Anterior vena cava (tissue), 1 donor: ENCODE results near the gene TMA7B.

- PRO-cap = no peak
Measured at GRCh38 chr22:39573225-39573460, 2.6 kb downstream of the CACNA1I start.

- PRO-cap = no peak
Measured at GRCh38 chr22:39908689-39909301, 7.9 kb downstream of the GRAP2 start.

GRCh38 chr22:39926331-39926830 is 25.5 kb downstream of the GRAP2 start:
- PRO-cap = no peak

DNA sequence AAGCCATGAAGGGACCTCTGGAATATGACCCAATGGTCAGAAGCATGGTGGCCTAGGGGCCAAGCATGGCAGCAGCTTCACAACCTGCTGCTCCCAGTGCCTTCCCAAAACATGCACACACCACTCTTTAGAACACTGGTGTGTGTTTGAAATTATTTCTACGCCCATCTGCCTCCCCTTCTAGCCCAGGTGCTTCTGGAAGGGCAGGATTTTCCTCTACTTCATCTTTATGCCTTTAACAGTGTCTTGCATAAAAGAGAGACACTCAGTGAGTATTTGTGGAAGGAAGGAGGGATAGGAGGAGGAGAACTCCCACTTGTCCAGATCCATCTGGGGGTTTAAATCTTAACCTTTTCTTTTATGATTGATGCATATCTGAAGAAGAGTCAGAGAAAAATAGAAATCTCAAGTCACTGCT is at the start of gene TMA7B:
Gene TMA7B (plus strand): TSS at position 162 of the 418 bp plus-strand sequence.
- PRO-cap = no peak

GRCh38 chr22:39985518-39985991 is 9.2 kb upstream of the FAM83F start:
- PRO-cap = no peak

DNA sequence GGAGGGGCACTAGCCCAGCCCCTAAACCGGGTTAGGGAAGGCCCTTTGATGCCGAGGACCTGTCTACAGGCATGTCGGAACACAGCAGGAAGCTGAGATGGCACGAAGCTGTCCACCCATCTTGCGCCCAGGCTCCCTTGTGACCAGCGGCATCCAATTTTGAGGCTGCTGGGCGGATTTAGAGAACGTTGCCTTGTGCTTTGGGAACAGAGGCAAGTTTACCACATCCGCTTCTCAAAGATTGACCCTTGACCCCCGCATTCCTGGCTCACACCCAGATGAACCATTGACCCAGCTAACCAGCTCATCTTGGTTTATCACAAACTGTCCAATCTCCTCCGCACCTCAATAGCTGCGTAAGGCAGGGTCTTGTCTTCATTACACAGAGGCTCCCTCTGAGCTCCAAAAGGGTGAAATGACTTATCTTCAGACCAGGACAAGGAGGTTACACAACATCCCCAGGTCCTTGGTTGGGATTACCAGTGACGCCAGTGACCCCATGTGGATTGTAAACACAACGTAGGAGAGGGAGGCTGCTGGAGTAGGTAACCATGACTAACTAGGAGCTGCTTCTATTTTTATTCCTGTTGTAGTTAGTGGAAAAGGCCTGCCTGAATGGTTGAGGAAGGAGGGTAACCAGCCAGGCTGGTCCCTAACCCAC is 4.6 kb downstream of the FAM83F start:
- PRO-cap = no peak

GRCh38 chr22:40045075-40046017 is 50.6 kb downstream of the FAM83F start:
- PRO-cap = no peak

DNA sequence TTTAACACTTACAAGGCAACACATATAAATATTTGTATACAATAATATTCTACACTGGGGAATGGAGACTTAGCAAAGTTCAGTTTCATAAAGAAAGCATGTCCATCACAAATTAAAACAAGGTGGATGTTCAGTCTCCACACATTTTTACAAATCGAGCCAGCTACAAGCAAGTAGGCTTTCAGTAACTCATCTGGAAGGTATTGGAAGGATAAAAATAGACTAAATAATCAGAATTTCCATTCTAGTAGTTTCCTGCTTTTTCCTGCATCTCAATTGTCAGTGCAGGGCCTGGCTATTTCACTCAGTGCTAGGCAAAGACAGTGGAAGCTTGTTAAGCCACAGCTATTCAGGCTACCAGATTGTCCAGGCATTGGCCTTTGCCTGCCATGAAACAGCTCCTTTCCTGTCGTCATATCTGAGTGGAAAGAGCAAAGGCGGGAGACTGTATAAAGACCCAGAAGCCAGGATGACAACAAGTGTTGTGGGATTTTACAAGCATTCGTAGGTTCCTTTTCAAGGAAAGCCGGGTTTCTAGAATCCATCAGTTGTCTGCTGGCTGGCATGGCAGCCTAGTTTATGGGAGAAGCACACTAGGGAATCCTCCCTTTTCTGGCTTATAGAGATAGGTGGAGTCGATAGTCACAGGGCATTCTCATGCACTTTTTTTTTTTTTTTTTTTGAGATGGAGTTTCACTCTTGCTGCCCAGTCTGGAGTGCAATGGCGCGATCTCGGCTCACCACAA is 2.1 kb upstream of the TNRC6B start:
- PRO-cap = bidirectional peak, plus-strand start at position 303 of the sequence, minus-strand start at position 156 of the sequence

DNA sequence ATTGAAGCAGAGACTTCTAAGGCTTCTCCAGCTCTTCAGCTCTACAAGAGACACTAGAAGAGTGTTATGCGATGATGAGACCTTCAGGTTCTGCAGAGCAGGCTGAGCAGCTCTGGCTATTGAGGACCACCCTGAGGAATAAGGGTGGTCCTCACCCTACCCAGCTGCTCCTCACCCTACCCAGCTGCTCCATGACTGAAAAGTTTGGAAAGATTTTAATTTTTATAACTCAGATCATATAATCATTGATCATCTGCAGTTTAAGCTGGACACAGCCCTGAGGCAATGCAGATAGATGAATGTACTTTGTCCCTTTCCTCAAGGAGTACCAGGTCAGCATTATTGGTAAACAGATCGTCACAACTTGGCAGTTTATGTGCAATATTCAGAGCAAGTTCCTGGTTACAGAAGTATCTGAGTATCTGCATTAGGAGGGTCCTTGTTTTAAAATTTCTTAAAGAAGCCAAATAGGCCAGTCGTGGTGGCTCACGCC is 3.5 kb downstream of the TNRC6B start:
- PRO-cap = no peak

DNA sequence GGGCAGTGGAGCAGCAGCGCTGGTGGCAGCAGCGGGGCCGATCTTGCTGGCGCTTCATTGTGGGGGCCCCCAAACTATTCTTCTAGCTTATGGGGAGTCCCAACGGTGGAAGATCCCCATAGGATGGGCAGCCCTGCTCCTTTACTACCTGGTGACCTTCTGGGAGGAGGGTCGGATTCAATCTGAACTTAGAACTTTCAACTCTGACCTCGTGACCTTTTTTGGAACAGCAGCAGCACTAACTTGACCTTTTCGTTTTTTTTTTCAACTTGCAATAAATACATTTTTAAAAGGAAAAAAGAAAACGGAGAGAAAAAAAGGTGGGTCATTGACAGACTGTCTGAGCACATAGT is 23.3 kb upstream of the ADSL start:
- PRO-cap = no peak

DNA sequence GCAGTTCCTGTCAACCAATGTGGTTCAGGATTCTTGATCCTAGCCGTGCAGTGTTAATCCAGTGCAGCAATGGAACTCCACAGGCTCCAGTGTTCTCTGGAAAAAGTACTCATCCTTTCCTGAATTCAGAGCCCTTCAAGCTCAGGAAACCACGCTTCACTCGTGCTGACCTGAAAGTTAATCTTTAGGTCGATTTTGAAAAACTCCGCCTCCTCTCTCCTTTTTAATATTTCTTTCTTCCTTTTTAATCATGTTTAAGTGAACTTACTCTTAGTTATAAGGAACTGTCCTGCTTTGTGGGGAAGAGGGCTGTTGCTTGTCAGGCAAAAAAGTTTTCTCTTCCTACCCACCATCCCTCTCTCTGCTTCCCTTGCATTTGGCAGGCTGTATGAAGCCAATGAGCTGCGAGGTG is 14.3 kb upstream of the ADSL start:
- PRO-cap = no peak

DNA sequence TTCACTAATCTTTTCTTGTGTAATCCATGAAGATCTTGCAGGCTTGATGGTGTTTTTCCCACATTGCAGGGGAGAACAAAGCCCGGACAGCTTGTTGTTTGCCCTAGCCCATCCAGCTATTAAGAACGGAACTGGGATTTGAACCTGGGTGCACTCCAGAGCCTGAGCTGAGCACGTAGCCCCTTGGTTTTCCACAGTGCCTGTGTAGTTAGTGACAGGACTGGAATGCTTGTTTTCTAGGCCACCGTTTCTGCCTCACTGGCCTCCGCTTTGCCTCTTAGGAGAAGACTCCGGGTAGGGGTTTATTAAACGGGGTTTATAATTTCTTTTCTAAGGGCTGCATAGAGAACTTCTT is 736 bp downstream of the ADSL start:
- PRO-cap = no peak

- PRO-cap = no peak
Measured at GRCh38 chr22:40684586-40685235, 5.4 kb downstream of the MCHR1 start.

GRCh38 chr22:40739850-40740452 is 60.7 kb downstream of the MCHR1 start:
- PRO-cap = no peak

- PRO-cap = no peak
Measured at GRCh38 chr22:41114121-41114914, 21.9 kb downstream of the EP300 start.

DNA sequence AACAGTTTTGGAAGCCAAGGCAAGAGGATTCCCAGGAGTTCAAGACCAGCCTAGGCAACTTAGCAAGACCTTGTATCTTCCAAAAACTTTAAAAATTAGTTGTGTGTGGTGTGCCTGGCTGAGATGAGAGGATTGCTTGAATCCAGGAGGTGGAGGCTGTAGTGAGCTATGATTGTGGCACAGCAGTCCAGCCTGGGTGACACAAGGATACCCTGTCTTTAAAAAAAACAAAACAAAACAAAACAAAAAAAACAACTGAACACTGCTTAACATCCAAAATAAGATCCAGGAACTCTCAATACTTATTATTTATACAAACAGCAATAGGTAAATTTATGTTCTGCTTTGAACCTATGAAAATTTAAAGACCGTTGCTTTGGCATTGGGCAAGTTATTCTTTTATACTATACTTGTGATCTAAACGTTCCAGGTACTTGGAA is 37.9 kb downstream of the EP300 start:
- PRO-cap = no peak

DNA sequence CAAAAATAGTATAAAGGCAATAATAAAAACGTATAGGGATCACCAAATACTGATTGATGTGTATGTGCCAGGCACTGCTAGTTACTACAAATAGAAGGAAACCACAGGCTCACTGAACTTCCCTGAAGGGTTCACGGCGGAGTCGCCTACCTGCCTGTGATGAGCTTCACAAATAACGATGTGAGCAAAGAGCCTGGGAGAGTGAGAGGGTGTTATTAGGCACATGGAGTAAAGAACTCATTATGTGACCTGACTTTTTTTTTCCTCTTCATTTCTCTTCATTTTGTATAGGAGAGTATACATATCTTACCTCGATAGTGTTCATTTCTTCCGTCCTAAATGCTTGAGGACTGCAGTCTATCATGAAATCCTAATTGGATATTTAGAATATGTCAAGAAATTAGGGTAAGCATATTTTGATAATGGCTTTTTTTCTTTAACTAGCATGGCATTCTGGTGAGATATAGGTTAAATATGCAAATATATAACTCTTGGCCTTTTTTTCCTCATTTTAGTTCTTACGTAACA is 35.8 kb upstream of the L3MBTL2 start:
- PRO-cap = no peak

DNA sequence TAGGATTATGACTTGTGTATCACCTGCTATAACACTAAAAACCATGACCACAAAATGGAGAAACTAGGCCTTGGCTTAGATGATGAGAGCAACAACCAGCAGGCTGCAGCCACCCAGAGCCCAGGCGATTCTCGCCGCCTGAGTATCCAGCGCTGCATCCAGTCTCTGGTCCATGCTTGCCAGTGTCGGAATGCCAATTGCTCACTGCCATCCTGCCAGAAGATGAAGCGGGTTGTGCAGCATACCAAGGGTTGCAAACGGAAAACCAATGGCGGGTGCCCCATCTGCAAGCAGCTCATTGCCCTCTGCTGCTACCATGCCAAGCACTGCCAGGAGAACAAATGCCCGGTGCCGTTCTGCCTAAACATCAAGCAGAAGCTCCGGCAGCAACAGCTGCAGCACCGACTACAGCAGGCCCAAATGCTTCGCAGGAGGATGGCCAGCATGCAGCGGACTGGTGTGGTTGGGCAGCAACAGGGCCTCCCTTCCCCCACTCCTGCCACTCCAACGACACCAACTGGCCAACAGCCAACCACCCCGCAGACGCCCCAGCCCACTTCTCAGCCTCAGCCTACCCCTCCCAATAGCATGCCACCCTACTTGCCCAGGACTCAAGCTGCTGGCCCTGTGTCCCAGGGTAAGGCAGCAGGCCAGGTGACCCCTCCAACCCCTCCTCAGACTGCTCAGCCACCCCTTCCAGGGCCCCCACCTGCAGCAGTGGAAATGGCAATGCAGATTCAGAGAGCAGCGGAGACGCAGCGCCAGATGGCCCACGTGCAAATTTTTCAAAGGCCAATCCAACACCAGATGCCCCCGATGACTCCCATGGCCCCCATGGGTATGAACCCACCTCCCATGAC is 28.1 kb upstream of the L3MBTL2 start:
- PRO-cap = no peak

DNA sequence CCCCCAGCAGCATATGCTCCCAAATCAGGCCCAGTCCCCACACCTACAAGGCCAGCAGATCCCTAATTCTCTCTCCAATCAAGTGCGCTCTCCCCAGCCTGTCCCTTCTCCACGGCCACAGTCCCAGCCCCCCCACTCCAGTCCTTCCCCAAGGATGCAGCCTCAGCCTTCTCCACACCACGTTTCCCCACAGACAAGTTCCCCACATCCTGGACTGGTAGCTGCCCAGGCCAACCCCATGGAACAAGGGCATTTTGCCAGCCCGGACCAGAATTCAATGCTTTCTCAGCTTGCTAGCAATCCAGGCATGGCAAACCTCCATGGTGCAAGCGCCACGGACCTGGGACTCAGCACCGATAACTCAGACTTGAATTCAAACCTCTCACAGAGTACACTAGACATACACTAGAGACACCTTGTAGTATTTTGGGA is 26.5 kb upstream of the L3MBTL2 start:
- PRO-cap = no peak

GRCh38 chr22:41181497-41181814 is 23.7 kb upstream of the L3MBTL2 start:
- PRO-cap = no peak